ENCODE measurements around the genes CST9L and CST3.

DNA sequence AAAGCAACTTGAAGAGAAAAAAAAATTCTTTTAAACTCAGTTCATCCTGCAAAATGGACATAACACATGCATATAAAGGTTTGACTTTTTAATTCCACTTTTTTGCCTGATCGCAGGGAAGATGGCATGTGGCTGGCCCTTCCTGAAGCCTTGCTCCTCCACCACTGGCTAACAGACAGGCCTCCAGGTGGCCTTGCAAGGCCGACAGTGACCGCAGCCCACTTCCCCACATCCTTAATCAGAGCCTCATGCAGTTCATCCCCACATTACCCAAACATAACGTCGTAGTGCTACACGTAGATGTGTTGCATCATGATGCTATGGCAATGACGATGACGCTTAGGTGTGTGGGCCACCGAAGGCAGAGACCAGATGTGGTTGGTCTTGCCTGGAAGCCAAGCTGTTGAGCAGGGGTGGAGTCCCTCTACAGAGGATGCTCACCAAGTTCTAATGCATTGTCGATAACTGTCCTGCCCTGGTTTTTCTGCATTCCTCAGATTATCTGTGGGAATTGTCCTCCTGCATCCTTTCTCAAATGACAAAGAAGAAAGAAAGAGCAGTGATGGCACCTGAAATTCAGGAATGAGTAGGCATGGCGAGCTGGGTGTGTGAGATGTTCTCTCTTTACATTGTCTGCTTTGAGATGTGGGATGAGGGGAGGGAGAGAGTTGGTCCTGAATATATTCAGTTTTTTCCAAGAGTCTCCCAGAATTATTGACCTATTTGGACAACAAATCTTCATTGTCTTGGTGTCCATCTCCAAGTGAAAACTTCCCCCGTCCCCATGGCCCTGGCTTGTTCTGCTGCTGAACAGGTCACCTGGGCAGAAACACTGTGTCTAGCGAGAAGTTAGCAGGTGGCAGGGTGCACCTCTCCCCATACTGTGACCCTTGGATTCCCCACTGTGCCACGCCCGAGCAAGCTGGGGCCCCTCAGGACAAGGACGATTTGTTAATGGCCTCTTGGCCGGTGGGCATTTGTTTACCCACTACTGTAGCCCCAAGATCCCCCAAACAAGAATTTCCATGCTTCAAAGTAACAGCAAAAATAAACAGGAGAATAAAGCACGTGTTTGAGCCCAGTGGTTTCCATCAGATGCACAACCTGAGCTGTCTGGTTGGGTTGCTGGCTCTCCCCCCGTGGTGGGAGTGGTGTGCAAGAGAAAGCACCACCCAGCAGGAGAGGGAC, 5.3 kb downstream of the CD93 start:
- PRO-cap = no peak

GRCh38 chr20:23086762-23087427, 771 bp upstream of the CD93 start:
- PRO-cap = no peak

DNA sequence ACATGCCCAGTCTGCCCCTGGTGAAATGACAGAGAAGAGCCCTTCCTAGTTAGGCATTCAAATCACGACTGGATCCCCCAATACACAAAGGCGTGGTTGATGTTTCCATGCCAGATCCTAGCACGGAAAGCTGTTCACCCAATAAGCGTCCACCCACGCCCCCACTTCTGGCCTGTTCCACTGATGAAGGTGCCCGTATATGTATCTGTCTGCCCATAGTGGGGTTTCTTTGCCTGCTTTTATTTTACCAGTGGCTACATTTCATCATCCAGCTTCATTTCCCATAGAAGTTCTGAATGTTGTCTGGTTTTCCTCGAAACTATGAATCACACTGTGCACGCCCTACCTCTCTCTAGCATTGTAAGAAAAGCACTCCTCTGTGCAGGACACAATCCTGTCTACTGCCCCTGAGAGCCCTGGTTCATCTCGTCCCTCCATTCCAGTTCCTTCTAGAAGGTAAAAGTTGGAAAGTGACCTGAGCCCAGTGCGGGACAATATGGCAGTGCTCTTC, 8.8 kb upstream of the CD93 start:
- PRO-cap = no peak

- PRO-cap = no peak
Measured at GRCh38 chr20:23100278-23101001, 14.3 kb upstream of the CD93 start.

- PRO-cap = no peak
Measured at GRCh38 chr20:23126279-23127169, 40.4 kb upstream of the CD93 start.

GRCh38 chr20:23128386-23128869, 42.3 kb upstream of the CD93 start:
- PRO-cap = no peak

- PRO-cap = no peak
Measured at GRCh38 chr20:23148729-23149996, 63.0 kb upstream of the CD93 start.

DNA sequence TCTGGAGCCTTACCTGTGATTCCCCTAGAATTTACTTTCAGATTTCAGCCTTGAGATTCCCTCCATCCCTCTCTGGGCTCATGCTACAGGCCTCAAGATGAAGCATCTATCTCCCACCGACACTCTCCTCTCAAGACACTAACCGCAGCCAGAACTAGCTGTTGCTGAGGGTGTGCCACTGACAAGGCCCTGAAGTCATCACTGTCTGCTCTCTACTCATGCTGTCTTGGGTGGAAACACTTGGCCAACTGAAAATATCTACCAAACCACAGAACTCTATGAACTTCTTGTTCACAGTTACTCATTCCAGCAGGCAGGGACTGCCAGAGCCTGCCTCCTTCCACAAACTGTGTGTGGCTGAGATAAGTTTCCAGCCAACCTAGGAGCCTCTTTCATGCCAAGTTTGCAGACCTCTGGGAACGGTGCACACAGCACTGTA, 45.6 kb upstream of the NXT1 start:
- PRO-cap = no peak

DNA sequence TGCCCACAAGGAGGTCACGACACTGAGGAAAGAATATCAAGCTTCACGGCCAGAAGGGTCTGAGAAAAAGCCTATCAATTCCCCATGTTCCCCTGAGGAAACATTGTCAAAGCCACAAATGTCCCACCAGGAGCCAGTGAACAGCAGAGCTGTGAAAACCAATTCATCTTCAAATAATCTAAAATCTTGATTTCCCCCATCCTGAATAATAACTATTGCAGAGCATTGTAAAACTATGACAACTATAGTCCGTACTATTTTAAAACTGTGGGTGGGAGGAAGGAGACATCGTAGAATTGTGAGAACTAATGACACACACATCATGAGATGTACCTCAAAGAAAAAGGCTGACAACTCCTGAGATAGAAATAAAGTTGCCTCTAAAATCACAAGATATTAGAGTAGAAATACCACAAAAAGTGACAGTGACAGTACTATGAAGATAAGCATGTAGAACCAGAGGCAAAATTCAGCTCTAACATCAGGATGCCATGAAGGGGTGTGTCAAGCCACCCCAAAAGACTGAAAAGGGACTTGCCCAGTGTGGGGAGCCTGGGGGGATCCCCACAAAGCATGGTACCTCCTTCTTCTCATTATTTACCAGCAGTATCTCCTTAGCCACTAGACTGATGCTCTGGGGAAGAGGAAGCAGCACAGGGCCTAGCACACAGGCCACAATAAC, 13.5 kb downstream of the NAPB start:
- PRO-cap = no peak

DNA sequence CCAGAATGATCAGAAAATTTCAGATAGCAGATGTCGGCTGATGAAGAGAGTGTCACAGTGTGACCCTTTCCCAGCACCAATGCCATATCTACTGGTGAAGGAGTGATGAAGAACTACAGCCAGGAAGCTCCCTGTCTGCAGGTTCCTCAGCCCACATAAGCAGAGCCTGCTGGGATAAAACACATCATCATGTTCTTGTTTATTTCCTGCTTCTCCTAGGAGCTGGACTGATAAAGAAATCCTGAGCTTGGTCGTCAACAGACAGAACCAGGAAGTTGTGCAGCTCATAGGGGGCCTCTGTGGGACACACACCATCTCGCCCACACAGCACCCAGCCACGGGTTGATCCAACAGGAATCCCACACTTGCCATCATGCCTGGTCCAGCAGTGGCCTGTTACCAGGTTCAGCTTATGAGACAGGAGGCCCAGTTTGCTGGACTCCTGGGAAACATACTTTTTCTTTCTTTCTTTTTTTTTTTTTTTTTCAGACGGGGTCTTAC, 2.8 kb upstream of the CSTL1 start:
- PRO-cap = no peak

DNA sequence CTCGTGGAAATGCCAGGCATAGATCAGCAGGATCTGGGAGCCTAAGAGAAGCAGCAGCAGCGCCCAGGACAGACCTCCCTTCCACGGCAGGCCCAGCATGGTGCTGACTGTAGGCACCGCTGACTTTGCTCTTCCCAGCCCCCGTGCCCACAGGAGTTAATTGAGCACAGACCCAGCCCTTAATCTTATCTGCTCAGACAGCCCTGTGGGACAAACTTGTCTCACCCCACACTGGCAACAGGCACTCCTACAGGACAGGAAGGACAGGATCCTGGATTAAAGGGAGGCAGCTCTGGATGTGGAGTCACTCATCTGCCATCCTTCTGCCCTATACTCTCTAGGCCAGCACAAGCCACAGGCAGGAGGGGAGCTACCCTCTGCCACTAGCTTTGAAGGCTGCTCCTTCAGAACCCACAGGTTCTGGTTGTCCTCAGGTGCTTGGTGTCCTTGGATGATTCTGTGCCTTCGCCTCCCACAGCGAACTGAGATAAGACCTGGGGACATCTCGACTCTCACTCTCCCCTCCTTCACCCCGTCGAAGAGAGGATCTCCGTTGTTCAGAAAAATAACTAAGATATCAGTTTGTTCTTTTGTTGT, at the start of gene CST9L:
TSS of gene CST9L (minus strand) at position 133 of the 597 bp plus-strand sequence.
- PRO-cap = no peak

DNA sequence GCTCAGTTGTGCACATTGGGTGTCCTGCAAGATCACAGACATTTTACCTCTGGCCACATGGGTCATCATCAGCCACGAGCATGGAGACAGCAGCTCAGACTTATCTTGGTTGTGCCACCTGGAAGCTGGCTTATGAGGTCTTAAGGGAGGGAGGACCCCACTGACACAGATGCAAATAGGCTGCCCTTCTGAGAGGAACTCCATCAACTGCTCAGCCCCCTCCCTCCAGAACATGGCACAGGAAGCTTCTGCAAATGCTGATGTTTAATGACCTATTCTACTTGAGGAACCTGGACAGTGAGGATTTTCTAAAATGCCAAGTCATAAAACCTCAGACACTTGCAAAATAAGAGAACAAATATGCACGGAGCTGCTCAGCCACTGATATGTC, 3.6 kb downstream of the CST9 start:
- PRO-cap = no peak

DNA sequence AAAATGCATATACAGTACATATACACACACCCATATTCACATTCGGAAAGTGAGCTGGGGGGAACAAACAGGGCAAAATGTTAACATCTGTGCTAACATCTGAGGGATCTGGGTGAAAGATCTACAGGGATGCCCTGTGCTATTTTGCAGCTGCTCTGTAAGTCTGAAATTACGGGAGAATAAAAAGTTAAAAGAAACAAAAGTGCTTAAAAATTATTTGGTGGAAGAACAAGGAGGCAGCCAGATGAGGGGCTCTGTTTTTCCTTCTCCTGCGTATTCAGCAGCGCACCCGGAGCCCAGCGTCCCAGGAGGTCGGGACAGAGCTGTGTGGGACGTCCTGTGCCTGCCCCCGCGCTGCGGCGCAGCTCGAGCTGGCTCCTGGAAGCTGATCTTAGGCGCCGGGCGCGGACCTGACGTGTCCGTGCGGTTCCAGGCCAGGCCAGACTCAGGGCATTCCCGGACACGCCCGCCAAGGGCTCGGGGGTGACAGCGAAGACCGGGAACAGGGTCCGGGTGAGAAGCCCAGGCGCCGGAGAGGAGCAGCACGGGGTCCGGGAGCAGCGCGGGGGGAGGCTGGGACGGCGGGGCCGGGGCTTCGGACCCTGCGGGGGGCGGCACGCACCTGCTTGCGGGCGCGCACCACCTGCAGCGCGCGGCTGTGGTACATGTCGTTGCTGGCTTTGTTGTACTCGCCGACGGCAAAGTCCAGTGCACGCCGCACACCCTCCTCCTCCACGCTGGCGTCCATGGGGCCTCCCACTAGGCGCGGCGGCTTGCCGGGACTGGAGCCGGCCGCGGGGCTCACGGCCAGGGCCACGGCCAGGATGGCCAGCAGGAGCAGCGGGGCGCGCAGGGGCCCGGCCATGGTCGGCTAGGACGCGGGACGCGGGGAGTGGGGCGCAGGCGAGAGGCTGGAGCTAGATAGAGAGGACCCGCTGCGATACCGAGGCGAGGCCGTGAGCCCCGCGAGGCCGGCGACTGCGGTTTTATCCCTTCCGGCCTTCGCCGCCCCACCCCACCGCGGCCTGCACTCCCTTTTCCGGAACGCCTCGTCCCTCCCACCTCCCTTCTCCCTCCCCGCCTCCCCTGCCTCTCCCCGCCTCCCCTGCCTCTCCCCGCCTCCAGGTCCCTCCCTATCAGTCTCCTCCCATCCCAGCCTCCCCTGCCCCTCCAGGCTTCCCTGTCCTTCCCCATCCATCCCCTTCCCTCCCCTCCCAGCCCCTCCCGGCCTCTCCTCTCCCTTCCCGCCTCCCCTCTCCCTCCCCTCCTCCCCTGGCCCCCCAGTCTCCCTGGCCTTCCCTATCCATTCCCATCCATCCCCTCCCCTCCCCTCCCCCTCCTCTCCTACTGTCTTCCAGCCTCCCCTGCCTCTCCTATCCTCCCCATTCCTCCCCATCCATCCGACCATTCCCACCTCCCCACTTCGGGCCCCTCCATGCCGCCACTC, at the start of gene CST3:
TSS of gene CST3 (minus strand) at position 958 of the 1,447 bp plus-strand sequence.
- PRO-cap = bidirectional peak, plus-strand start at position 452 of the sequence, minus-strand start at position 369 of the sequence; unidirectional peak, minus-strand start at position 988 of the sequence

DNA sequence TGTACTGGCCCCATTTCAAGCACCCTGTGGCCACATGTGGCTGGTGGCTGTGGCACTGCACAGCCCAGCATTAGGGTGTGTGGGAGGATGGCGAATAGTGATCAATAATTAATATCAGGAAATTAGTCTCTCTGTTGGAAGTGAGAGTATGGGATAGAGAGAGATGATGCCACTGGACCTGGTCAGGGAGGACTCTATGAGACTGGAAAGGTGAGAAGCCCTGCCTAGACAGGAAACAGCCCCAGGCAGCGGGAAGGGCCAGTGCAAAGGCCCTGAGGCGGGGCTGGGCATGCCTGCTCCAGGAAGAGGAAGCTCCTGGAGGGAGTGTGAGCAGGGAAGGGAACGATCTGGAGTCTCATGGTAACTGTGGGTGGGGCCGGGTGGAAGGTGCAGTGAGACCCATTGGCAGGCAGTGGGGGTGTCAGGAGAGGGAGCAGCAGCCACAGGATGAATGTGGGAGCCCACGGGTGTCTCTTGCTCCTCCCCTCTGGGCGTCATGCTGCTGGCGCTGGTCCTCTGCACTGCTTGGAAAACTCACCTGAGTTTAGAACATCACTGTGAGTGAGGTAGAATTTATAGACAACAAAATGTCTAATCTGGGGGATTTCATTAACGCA, 1.8 kb upstream of the CST3 start:
- PRO-cap = no peak

DNA sequence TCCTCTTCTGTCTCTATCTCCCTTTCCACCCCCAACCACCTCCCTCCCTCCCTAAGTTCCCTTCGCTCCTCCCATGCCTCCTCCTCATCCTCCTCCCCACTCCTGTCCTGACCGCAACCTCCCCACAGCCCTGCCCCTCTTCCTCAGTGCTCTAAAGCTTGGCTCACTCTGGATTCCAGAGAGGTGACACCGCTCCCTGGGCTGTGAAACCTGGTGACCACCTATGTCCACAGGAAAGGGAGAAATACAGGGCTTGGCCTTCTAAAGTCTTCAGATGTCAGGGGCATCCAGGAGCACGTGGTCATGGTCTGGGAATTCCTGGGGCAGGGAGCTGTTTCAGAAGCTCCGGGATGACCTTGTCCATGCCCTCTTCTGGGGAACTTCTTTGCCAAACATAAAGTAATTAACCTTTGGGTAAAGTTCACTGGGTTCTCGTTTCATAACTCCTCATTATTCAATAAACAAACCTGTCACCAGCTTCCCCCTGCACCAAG, 347 bp upstream of the CST5 start:
- PRO-cap = no peak

GRCh38 chr20:24148362-24148946, 159.9 kb upstream of the GGTLC1 start:
- PRO-cap = no peak

- PRO-cap = no peak
Measured at GRCh38 chr20:24951310-24952153, 2.5 kb downstream of the CST7 start.

GRCh38 chr20:25006350-25006920, 13.9 kb upstream of the APMAP start:
- PRO-cap = no peak

- PRO-cap = bidirectional peak, plus-strand start at chr20:25057461, minus-strand start at chr20:25057445; bidirectional peak, plus-strand start at chr20:25057660, minus-strand start at chr20:25057559
Measured at GRCh38 chr20:25056959-25057720, 799 bp downstream of the ACSS1 start.

- PRO-cap = no peak
Measured at GRCh38 chr20:25288434-25288922, 40.6 kb downstream of the PYGB start.

Data from LUHMES (cell line).